ENCODE results near the genes UHRF2 and PTPRD.

GRCh38 chr9:6006663-6007029 is 1.6 kb downstream of the KIAA2026 start:
- PRO-cap, result no peak
- RAMPAGE, long total RNA, 3 experiments, result no peak in any of the 3 experiments

DNA sequence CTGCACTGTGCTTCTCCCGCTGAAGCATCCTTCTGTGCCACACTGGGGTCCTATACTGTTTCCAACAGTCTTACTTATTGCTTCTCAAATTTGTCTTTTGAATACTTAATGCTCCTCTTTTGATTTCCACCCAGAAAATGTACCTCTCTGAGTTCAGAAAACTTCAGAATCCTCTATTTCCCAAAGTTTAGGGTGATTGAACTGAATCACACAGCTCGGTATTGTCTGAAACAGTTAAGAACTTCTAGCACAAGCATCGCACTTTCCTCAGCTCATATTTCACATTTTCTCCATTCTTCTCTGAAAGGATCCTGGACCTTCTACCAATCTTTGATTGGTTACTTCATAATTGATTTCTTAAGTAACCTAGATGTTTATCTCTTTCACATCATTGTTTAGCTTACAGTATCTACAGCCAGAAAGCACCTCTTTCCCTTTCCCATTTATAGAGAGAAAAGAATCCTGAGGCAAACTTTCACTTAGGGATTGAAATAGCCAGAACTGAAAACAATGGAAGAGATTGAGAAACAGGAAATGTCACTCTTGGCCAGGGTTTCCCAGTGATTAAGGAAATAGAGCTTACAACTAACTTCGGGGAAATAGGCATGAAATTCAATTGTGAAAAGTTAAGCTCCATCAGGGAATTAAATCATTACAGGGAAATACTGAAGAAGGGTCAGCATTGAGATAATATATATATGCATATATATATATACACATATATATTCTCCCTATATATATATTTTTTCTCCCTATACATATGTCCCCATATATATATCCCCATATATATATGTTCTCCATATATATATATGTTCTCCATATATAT is 2.5 kb downstream of the IL33 start:
- PRO-cap, result no peak
- RAMPAGE, long total RNA, 3 experiments, result no peak in any of the 3 experiments

- PRO-cap, result bidirectional peak, plus-strand start at chr9:6413271, minus-strand start at chr9:6412977
- RAMPAGE, long total RNA, 3 experiments, result no peak in any of the 3 experiments
Observed at GRCh38 chr9:6412871-6413889, at the start of gene UHRF2. TSS of gene UHRF2 (plus strand) at chr9:6413199.

GRCh38 chr9:6566290-6566843 is 79.2 kb downstream of the GLDC start:
- PRO-cap, result no peak
- RAMPAGE, long total RNA, 3 experiments, result no peak in any of the 3 experiments

DNA sequence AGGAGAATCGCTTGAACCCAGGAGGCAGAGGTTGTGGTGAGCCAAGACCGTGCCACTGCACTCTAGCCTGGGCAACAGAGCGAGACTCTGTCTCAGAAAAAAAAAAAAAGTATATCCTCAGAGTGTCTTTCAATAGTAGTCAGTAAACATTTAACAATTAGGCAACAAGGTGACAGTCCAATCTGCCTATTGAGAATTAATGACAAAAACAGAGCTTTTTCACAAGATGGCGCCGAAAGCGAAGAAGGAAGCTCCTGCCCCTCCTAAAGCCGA is 6.7 kb downstream of the GLDC start:
- PRO-cap, result no peak
- RAMPAGE, long total RNA, 3 experiments, result no peak in any of the 3 experiments

GRCh38 chr9:6640174-6640531 is 5.4 kb downstream of the GLDC start:
- PRO-cap, result no peak
- RAMPAGE, long total RNA, 3 experiments, result no peak in any of the 3 experiments

DNA sequence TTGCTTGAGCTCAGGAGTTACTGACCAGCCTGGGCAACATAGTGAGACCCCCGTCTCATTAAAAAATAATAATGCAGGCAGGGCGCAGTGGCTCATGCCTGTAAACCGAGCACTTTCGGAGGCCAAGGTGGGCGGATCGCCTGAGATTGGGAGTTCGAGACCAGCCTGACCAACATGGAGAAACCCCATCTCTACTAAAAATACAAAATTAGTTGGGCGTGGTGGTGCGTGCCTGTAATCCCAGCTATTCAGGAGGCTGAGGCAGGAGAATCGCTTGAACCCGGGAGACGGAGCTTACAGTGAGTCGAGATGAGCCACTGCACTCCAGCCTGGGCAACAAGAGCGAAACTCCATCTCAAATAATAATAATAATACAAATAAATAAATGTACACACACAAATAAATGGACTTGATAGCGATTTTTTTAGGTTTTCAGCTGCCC is 36.8 kb upstream of the GLDC start:
- PRO-cap, result no peak
- RAMPAGE, long total RNA, 3 experiments, result no peak in any of the 3 experiments

- PRO-cap, result no peak
- RAMPAGE, long total RNA, 3 experiments, result no peak in any of the 3 experiments
Observed at GRCh38 chr9:6759287-6759725, 1.5 kb downstream of the KDM4C start.

DNA sequence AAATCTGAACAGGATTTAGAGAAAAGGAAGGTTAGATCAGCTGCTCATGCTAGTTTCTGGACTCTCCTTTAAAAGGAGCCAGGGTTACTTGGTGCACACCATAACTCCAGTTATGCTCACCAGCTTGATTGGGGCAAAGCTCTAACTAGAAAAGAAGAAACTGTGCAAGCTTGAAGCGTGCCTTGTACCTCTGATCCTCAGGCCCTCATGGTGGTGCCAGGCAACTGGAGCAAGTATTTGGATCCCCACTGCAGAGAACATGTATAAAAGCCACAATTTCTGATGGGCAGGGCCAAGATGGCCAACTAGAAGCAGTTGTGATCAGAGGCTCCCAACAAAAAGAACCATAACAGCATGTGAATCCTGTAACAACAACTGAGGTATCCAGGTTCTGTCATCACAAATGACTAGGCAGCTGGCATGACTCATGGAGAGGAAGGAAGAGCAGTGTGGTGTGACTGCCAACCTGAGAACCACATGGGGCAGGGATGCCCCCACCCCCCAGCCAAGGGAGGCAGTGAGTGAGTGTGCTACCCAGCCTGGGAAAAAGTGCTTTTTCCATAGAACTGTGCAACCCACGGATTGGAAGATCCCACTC is 79.8 kb upstream of the DMAC1 start:
- PRO-cap, result no peak
- RAMPAGE, long total RNA, 3 experiments, result no peak in any of the 3 experiments

GRCh38 chr9:8822144-8822554 is 1022.6 kb upstream of the DMAC1 start:
- PRO-cap, result no peak
- RAMPAGE, long total RNA, 3 experiments, result no peak in any of the 3 experiments

DNA sequence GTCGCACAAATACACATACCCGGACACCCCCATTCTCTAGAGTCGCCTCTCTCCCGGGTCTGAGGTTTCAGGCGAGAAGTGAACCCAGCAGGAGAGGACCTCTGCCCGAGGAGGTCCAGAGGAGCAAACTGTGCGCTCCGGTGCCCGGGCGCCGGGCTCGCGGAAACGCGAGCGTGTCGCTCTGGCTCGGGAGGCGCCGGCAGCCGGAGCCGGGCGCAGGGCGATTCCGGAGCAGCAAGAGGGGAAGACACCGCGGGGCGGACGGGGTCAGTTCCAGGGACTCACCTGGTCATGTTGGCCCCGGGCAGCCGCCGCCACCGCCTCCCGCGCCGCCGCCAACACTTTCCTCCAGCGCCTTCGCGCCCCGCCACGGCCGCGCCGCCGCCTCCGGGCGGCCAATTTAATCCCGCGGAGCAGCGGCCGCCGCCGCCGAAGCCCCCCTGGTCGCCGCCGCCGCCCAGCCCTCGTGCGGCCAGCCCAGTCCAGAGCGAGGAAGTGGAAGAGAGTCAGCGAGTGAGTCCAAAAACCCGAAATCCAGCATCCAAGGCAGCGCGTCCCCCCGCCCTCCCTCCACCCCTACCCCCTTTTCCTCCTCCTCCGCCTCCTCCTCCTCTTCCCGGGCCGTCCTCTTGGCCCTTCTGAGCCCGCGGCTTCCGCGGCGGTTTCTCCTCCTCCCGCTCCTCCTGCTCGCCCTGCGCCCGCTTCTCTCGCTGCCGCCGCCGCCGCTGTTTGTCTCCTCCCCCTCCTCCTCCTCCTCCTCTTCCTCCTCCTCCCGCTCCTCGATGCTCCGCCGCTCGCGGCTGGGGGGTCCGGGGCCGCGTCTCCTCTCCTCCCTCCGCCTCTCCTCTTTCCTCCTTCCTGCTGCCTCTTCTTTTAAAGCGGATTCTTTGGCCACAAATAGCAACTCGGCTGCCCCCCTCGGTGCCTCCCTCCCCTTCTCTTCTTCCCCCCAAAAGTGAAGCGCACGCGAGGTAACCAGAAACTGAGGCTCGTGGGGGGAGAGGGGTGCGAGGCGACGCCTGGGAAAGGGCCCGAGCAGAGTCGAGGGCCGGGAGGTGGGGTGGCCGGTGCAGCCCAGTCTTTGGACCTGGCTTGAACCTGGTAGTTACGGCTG is 1058.1 kb upstream of the DMAC1 start:
- PRO-cap, result bidirectional peak, plus-strand start at position 764 of the sequence, minus-strand start at position 640 of the sequence
- RAMPAGE, long total RNA, 3 experiments, result no peak in any of the 3 experiments

DNA sequence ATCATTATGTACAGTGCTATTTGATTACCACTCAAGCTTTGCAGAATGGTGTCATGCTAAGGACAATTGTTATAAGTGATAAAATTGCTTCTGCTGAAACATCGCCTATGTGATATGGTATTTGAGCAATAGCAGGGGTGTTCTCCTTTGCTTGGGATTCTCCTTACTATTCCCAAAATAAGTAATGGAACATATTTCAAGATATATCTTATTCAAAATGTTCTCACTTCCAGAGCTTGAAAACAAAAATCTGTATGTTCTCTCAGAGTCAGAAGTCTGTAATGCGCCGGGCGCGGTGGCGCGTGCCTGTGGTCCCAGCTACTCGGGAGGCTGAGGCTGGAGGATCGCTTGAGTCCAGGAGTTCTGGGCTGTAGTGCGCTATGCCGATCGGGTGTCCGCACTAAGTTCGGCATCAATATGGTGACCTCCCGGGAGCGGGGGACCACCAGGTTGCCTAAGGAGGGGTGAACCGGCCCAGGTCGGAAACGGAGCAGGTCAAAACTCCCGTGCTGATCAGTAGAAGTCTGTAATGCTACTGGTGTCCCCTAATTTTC is 1171.0 kb downstream of the PTPRD start:
- PRO-cap, result no peak
- RAMPAGE, long total RNA, 3 experiments, result no peak in any of the 3 experiments

DNA sequence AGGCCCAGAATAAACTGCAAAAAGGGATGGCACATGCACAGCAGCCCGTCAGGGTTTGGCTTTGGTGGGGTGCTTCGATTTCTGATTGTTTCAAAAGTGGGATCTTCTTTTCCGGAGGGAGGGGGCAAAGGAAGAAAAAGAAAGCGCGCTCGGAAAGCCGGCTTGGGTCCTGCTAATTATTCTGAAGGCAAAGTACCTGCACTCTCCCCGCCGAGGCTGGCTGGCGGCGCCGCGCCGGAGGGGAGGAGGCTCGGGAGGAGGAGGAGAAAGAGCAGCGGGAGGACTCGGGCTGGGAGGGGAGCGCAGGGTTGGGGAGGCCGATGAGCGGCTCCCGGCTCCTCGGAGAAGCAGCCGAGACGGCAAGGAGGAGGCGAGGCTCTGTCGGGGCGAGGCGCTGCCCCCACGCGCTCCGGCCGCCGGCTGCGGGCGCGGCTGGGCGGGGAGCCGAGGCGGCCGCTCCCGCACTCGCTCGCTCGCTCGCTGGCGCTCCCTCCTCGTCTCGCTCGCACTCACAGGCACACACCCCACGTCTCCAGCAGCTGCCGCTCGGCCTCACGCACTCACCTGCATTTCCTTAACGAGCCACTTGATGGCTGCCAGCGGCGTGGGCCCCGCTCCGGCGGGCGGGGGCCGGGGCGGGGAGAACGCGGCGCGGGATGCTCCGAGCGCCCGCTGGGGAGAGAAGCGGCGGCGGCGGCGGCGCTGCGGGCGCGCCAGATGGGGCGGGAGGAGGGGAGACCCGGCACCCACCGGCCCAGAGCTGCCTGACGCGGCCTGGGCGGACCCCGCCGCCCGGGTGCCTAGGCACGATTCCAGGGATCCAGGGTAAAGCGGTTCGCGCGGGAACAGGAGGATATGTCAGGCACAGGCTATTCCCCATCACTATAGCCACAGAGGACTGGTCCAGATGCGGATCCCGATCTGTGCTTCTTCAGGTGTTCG is at the start of gene PTPRD:
Gene PTPRD, minus strand, starts transcription at position 511 of the 942 bp plus-strand sequence.
- PRO-cap, result no peak
- RAMPAGE, long total RNA, 3 experiments, result no peak in any of the 3 experiments

GRCh38 chr9:10819219-10819705 is 206.5 kb upstream of the PTPRD start:
- PRO-cap, result no peak
- RAMPAGE, long total RNA, 3 experiments, result no peak in any of the 3 experiments

GRCh38 chr9:12816738-12817424 is 42.1 kb downstream of the LURAP1L start:
- PRO-cap, result no peak
- RAMPAGE, long total RNA, 3 experiments, result no peak in any of the 3 experiments

DNA sequence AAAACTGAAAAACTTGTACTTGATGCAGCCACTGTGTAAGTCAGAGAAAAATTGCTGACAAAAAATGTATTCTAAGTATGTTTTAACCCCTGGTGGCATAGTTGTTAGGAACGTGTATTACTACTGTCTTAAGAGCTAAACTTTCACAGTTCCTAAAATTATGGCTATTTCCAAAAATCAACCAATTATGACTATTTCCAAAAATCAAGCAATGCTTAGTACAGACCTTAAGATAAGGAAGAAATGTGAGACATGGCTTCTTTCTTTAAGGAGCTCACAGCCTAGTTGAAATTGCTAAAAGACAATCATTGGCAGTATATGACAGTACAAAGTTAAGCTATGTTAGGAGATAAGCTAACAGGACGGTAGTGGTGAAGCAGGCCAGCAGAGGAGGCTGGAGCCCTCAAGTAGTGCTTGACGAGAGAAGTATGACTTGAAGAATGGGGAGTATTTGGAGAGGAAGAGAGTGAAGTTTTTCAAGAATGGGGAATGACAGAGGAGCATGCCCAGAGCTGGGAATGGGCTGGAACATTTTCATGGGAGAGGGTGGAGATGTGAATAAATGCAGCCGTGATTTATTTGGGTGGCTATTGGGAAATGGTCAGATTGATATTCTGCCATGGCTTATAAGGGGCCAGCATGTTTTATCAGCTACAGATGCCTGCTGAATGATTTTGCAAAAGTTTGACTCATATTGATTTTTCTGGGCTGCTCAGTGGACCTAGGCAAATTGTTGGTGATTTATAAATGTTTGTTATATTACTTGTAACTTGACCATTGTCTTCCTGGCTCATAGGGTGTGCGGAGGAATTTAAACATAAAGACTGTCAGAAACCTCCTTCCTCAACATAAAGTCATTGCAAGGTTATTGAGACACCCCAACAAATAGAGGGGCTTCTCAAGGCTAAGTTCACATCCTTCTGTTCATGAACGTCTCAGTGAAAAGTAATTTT is 43.7 kb downstream of the LURAP1L start:
- PRO-cap, result no peak
- RAMPAGE, long total RNA, 3 experiments, result no peak in any of the 3 experiments

DNA sequence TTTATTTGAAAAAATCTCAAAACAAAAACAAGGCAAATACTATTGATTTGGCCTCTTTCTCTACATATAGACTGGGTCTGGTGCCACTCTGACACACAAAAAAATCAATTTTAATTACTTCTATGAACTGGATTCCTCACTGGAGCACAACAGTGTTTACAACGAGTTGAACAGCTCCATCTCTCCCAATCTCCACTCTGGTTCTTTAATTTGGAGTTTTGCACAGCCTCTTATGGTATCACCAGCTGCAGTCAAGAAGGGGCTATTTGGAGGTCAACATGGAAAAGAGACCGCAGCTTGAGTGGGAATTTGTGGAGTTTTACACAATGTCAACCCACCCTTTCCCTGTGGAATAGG is 107.4 kb downstream of the LURAP1L start:
- PRO-cap, result no peak
- RAMPAGE, long total RNA, 3 experiments, result no peak in any of the 3 experiments

DNA sequence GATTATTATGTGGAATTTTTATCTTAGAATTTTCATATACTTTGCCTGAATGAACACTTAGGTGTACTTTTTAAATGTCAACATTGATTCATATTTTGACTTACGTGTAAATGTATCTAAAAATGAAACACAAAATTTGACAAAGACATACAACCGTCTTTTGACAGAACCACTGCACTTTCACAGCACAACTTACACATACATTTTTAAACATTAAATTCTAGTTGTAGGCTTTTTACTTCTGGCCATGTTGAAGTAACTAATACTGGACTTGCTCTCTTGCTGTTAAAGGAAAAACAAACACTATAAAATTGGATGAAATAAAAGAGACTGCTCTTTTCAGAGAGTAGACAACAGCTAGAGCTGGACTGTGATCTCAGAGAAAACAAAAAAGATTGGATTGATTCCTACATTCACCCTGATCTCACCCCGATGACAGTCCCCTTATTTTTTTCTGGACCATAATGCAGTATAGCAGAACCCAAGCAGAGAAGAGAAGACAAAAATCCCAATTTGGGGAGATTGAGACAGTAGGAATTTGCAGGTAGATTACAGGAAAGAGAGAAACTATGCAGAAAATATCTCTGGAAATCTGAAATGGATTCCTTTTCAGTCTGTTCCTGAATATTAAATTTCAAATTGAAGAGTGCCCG is 208.9 kb downstream of the MPDZ start:
- PRO-cap, result no peak
- RAMPAGE, long total RNA, 3 experiments, result no peak in any of the 3 experiments

GRCh38 chr9:13265126-13265325 is 14.5 kb downstream of the MPDZ start:
- PRO-cap, result no peak
- RAMPAGE, long total RNA, 3 experiments, result no peak in any of the 3 experiments

DNA sequence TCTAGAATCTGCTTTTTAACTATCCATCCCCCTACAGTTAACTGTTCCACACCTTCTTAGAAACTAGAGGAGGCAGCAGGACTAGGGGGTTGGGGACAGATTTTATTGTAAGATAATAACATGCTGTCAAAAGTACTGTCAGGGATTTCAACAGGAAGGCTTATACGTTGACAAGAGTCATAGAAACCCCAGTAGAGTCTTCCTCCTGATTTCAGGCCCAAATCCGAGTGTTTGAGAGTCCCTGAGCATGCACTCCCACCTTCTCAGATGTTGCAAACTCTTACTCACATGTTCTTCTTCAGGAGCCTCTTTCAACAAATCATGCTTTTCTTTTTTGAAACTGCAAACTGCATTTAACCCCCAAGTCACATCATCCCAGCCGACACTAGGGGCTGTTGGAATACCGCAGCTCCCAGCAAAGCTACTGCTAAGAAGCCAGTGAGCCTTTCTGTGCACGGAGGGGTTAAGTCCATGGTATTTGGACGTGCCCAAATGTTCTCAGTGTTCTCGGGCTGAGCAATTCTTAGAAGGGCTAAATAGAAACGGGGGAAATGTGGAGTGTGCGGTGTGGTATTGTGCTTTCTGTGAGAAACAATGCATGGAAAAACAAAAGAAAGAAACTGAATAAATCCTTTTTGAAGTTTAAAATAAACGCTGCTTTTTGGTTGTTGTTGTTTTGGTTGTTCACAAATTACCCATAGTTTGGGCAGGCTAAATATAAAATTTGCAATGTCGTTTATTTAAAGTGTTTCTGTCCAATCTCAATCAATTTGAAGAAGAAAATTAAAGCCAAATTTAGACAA is 282.9 kb downstream of the NFIB start:
- PRO-cap, result bidirectional peak, plus-strand start at position 539 of the sequence, minus-strand start at position 262 of the sequence
- RAMPAGE, long total RNA, 3 experiments, result no peak in any of the 3 experiments